IMR-90 (cell line): ENCODE results near the genes CTXN3, ISOC1, MINAR2 and MEIKIN.

DNA sequence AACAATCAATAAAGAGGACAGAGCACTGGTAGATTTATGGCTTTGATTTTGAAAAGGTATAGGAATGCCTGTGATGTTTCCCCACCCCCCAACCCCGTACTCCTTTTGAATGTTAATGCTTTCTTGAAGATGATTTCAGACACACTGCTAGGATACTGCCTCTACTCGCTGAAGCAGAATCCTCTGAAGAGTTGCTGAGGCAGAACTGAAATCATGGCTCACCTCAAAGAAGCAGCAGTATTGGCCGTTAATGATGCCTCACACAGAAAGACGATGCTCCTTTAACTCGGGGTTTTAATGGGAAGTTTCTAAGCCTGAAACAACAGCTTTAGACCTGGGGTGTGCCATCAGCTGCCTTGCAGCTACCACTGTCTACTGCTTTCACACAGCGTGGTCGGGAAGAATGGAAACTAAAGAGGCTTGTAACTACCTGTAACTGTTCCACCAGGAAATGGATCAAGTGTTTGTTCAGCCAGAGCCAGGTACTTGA is at the start of gene CTXN3:
CTXN3 (plus strand) TSS at position 176 of the 490 bp plus-strand sequence.
- RRBS: no CpG with 5 or more reads among the region's 7 CpGs
CAGE:
- cytosol, long polyA plus RNA: no peak
- long polyA plus RNA: no peak
- nucleus, long polyA plus RNA: no peak

DNA sequence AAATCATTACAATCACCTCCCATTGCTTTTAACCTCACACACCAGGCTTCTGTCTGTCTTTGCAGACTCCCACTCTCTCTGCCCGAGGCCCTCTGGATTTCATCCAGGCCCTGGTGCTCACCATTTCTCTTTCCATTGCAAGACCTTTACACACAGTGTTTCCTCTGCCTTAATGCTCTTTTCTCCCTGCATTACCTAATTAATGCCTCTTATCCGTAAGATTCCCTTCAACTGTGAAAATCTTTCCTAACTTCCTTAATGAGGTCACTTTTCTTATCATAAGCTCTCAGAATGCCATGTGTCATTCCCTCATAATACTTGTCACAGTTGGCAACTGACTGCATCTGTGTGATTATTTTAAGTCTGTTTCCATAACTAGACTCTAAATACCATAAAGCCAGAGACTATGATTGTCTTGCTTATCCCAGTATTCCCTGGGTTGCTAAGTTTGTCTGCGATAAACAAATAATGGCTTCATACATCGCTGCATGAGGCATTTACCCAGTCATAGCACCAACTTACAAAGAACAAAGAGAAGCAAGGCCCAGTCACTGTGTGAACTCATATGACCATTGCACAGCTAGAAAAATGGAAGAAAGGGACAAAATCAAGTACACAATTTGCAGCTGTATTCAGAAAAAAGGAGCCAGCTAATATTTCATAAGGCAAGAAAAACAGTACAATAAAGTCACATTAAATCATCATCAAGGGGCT is 155.2 kb downstream of the CCDC192 start:
- RRBS: no CpG with 5 or more reads among the region's 4 CpGs
CAGE:
- cytosol, long polyA plus RNA: no peak
- long polyA plus RNA: no peak
- nucleus, long polyA plus RNA: no peak

GRCh38 chr5:128022831-128023694 is 60.5 kb upstream of the SLC12A2 start:
- RRBS: no CpG with 5 or more reads among the region's 3 CpGs
CAGE:
- cytosol, long polyA plus RNA: no peak
- long polyA plus RNA: no peak
- nucleus, long polyA plus RNA: no peak

GRCh38 chr5:128113917-128114347 is 30.4 kb downstream of the SLC12A2 start:
- RRBS: no CpG with 5 or more reads among the region's 1 CpG
CAGE:
- cytosol, long polyA plus RNA: no peak
- long polyA plus RNA: no peak
- nucleus, long polyA plus RNA: no peak

DNA sequence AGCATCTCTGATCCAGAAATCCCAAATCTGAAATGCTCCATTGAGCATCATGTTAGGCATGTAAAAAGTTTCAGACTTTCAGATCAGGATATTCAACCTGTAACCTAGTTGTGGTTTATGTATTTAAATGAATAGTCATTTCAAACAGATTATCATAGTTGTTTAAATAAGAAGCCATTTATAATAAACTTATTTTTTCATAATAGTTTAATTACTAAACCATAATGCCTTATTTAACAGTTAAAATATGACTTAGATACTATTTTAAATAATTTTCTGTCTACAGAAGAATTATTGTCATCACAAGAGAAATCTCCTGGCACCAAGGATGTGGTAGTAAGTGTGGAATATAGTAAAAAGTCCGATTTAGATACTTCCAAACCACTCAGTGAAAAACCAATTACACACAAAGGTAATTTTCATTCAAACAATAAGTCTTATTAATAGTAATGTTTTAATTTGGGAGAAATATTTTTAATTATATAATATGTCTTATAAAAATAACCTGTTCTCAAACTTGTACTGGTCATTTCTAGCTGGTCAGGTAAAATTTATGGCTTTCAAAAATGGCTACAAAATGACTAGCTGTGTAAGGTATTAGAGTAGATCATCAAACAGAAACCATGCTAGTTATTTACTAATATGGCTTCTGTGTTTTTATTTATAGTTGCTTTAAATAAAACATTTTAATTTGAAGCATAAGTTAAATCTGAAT is 90.8 kb downstream of the SLC12A2 start:
- RRBS: no CpG with 5 or more reads among the region's 1 CpG
CAGE:
- cytosol, long polyA plus RNA: no peak
- long polyA plus RNA: no peak
- nucleus, long polyA plus RNA: no peak

GRCh38 chr5:129094638-129095724 is at the start of gene ISOC1:
ISOC1 (plus strand) TSS chr5:129094749.
- RRBS: 1% methylated on average over 27 of the region's 100 CpGs
CAGE:
- cytosol, long polyA plus RNA: no peak
- long polyA plus RNA: no peak
- nucleus, long polyA plus RNA: no peak

GRCh38 chr5:129747883-129748407 is at the start of gene MINAR2:
MINAR2 (plus strand) TSS chr5:129748094.
- RRBS: no CpG with 5 or more reads among the region's 9 CpGs
CAGE:
- cytosol, long polyA plus RNA: no peak
- long polyA plus RNA: no peak
- nucleus, long polyA plus RNA: no peak

DNA sequence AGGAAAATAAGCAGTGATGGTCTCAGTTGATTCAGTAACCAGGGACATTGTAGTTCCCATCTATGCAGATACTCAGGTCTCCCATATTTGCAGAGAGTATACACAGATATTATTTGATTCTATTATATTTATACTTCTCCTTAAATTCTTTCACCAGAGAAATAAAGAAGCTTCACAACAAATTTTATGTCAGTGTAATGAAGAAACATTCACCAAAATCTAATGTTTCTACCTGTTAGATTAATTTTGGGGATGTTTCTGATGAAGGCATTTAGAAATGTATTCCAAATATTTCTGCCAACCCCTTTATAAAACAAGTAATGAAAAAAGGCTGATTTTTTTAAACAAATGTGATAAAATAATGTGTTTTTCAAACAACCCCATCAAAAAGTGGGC is 3.6 kb downstream of the MINAR2 start:
CAGE:
- cytosol, long polyA plus RNA: no peak
- long polyA plus RNA: no peak
- nucleus, long polyA plus RNA: no peak

- RRBS: no CpG with 5 or more reads among the region's 4 CpGs
CAGE:
- cytosol, long polyA plus RNA: no peak
- long polyA plus RNA: no peak
- nucleus, long polyA plus RNA: no peak
Measured at GRCh38 chr5:130032721-130033310, 128.6 kb downstream of the CHSY3 start.

DNA sequence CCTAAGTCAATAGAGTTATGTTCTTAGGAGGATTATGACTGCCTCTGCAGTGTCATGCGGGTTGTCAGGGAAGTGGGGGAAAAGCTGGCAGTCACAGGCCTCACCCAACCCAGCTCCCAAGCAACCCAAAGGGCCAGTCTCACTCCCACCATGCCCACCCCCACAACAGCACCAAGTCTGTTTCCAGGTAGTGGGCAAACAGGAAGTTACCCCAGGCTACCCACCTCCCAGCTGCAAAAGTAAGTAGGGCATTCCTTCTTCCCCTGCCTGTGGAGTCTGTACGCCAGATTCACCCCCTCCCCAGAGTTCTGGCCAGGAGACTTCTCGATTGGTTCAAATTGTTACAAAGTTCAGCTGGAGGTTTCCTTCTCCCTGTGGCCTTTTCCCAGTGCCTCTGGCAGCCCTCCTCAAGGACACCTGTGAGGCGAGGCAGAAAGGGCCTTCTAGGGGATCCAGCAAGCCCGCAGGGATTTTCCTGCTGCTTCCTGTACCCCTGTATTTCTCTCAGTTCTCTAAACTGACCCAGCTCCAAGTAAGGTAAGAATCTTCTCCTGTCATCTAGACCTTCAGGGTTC is 145.2 kb downstream of the HINT1 start:
- RRBS: no CpG with 5 or more reads among the region's 5 CpGs
CAGE:
- cytosol, long polyA plus RNA: no peak
- long polyA plus RNA: no peak
- nucleus, long polyA plus RNA: no peak

DNA sequence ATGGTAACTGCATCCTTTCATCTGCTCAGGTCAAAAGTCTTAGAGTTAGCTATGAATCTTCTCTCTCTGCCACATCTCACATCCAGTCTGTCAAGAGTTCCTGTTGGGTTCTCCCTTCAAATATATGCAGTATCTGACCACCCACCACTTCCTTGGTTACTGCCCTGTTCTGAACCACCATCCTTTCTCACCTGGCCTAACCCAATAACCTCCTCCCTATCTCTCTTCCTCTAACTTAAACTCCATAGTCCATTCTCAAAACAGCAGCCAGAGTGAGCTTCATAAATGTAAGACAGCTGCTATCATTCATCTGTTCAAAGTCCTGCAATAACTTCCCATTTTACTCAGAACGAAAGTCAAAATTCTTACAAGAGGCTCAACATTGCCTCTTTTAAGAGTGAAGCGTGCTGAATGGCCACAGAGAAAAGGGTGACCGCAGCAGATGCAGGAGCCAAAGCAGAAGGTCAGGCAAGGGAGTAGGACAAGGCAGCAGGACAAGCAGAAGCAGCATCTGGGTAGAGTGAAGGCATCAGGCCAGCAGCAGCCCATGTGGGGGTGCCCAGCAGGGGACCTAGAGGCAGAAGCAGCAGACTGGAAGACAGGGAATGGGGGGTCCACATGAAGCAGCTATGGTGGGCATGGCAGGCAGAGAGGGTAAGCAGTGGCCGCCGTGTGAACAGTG is 39.3 kb upstream of the CDC42SE2 start:
- RRBS: no CpG with 5 or more reads among the region's 5 CpGs
CAGE:
- cytosol, long polyA plus RNA: no peak
- long polyA plus RNA: no peak
- nucleus, long polyA plus RNA: no peak

DNA sequence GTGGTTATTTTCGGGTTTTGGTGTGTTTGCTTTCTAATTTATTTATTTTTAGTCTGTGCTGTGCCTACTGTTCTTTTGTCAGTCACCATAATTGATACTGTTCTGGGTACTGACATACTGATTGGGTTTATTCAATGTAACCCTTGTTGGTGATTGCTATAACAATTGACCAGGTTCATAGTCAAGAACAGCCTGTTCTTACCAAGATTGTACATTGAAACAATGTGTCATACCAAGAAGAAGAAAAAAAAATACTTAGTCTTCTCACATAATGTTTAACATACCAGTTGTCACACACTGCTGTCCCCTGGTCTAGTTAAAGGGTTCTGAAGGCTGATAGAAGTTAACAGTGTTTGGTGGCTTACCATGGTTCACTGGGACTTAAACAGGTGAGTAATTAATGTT is 18.6 kb upstream of the CDC42SE2 start:
- RRBS: no CpG with 5 or more reads among the region's 1 CpG
CAGE:
- cytosol, long polyA plus RNA: no peak
- long polyA plus RNA: no peak
- nucleus, long polyA plus RNA: no peak

DNA sequence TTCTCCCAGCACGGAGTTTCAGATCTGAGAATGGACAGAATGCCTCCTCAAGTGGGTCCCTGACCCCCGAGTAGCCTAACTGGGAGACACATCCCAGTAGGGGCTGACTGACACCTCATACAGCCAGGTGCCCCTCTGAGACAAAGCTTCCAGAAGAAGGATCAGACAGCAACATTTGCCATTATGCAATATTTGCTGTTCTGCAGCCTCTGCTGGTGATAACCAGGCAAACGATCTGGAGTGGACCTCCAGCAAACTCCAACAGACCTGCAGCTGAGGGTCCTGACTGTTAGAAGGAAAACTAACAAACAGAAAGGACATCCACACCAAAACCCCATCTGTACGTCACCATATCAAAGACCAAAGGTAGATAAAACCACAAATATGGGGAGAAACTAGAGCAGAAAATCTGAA is 80.8 kb downstream of the CDC42SE2 start:
- RRBS: no CpG with 5 or more reads among the region's 4 CpGs
CAGE:
- cytosol, long polyA plus RNA: no peak
- long polyA plus RNA: no peak
- nucleus, long polyA plus RNA: no peak

DNA sequence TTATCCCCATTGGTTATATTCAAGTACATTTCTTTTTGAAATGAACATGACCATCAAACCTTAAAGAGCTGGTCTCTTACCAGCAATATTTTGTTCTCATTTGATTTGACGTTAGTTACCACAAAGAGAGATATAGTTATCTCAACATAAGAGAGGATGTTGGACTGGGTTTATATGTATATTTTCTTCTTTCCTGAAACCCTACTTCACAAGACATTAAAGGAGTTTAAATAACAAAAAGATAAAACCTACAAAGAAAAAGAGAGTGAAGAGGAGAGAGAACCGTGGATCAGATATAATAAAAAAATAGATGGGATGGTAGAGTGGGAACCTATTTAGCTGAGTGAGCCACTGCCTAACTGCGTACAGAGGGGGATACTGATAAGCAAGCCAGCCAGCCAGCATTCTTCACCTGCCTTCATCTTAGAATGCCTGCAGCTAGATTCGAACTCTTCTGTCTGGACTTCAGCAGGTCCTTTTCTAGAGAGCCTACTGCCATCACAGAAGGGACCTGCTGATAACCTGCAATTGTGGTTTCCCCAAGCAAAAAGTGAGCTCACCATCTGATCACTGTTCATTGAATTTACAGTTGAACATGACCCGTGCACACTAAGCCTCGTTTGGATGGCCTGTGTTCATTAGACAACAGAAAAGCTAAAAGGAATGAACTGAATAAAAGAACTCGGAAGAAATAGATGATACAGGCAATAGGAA is 109.3 kb downstream of the CDC42SE2 start:
- RRBS: no CpG with 5 or more reads among the region's 7 CpGs
CAGE:
- cytosol, long polyA plus RNA: no peak
- long polyA plus RNA: no peak
- nucleus, long polyA plus RNA: no peak

DNA sequence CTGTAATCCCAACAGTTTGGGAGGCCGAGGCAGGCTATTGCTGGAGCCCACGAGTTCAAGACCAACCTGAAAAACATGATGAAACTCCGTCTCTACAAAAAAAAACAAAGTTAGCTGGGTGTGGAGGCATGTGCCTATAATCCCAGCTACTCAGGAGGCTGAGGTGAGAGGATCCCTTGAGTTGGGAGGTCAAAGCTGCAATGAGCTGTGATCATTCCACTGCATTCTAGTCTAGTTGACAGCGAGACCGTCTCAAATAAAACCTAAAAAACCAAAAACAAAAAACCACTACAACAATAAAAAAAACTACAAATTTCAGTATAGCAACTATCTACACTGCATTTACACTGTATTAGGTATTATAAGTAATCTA is 97.2 kb downstream of the RAPGEF6 start:
- RRBS: no CpG with 5 or more reads among the region's 5 CpGs
CAGE:
- cytosol, long polyA plus RNA: no peak
- long polyA plus RNA: no peak
- nucleus, long polyA plus RNA: no peak

DNA sequence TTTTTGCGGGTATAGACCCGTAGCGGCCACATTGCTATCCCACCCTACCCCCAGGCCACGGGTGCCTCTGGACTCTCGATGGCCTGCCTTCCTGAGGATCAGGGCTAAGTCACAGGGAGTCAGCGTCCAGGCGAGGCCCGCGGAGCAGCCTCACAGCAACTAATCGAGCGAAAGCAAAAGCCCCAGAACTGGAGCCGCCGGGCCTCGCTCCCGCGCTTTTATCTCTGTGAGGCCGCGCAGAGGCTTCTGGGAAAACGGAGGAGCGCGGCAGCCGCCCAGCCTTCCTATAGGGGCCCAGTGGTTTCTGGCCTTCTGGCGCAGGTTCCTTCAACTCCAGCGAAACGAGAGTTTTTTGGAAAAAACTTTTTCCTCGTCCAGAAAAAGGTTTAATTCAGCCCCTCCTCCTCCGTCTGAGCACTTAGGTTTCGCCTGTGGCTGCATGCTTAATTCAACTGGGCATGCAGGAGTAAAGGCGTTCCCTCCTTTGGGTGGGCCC is at the start of gene MEIKIN:
MEIKIN (minus strand) TSS at position 190 of the 496 bp plus-strand sequence.
- RRBS: no CpG with 5 or more reads among the region's 29 CpGs
CAGE:
- cytosol, long polyA plus RNA: no peak
- long polyA plus RNA: no peak
- nucleus, long polyA plus RNA: no peak

GRCh38 chr5:132100766-132101500 is 27.3 kb downstream of the CSF2 start:
- RRBS: no CpG with 5 or more reads among the region's 9 CpGs
CAGE:
- cytosol, long polyA plus RNA: no peak
- long polyA plus RNA: no peak
- nucleus, long polyA plus RNA: no peak

DNA sequence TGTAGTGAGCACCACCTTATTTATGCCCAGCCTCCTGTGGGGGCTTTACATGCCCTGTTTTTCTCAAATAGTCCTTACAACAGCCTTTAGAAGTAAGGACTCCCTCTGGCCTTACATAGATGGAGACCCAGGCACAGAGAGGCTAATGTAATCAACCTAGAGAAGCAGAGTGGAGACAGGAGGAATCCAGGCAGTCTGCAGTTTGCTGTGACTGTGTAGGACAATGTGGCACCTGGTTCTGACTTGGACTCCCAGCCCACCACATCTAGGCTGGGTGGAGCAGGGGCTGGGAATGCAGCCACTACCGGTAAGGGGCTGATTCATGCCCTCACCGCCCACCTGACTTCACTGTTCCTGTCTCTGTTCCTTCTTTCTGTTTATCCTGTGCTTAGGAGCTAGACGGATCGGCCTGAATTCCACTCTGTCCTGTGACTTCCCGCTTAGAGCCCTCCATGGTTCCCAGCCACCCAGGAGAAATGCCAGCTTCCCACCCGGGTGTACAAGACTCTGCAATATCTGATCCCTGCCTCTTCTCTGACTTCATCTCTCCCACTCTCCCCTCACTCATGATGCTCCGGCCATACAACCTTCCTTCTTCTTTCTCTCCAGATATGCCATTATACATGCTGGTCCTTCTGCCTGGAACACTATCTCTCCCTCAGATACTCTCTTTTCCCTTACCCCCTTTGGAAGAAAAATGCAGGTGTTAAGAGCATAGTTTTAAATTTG is 2.6 kb downstream of the PDLIM4 start:
- RRBS: 68% methylated on average over 2 of the region's 7 CpGs
CAGE:
- cytosol, long polyA plus RNA: no peak
- long polyA plus RNA: no peak
- nucleus, long polyA plus RNA: no peak

DNA sequence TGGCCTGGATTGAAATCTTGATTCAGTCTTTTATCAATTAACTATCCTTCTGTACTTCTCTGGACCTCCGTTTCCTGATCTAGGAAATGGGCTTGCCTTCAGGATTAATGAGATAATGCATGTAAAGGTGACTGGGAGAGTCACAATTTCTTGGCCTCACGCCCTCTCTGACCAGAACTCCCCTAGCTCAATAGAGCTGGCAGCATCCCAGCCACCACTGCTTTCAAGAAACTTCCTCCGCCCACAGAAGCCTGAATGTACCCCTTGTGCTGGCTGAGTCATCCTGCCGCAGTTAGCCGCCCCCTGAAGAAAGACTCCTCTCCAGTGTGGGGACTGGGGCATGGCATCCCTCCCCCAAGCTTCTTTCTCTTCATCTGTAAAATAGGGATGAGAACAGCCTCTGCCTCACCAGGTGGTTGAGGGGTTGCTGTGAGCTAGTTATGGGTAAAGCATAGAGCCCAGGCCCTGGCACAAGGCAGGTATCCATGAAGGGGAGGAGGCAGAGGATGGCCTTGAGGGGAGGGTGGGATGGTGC is 3.2 kb downstream of the PDLIM4 start:
- RRBS: no CpG with 5 or more reads among the region's 5 CpGs
CAGE:
- cytosol, long polyA plus RNA: no peak
- long polyA plus RNA: no peak
- nucleus, long polyA plus RNA: no peak

GRCh38 chr5:132301915-132302346 is 7.7 kb downstream of the SLC22A4 start:
- RRBS: no CpG with 5 or more reads among the region's 2 CpGs
CAGE:
- cytosol, long polyA plus RNA: no peak
- long polyA plus RNA: no peak
- nucleus, long polyA plus RNA: no peak